ENCODE measurements around the genes NBPF10 and GJA5.

DNA sequence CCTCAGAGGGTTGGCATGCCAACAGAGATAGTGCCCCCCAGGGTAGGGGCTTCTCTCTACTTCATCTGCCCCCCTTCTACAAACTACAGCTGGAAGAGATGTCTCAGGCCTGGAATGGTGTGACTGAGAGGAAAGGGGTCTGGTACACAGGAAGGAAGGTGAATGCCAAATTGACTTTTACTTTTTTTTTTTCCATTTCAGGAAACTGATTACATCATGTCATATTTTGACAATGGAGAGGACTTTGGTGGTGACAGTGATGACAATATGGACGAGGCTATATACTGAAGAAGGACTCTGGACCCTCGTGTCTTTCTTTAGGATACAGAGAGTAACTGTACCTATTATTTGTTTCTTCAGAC, 13.7 kb downstream of the POLR3GL start:
- RAMPAGE, long total RNA = no peak
- RRBS = no CpG with 5 or more reads among the region's 2 CpGs
PRO-cap:
- standard = no peak
- CoPRO, capped RNA only, 2 experiments = no peak in any of the 2 experiments
- CoPRO, capped and uncapped RNA, 2 experiments = no peak in any of the 2 experiments
- CoPRO, uncapped RNA only, 2 experiments = no peak in any of the 2 experiments
CAGE:
- cytosol, long polyA plus RNA = no peak
- long polyA plus RNA = no peak
- nucleolus, long total RNA = no peak
- nucleus, long polyA plus RNA = no peak

- RAMPAGE, long total RNA = no peak
- RRBS = no CpG with 5 or more reads among the region's 5 CpGs
PRO-cap:
- standard = no peak
- CoPRO, capped RNA only, 2 experiments = no peak in any of the 2 experiments
- CoPRO, capped and uncapped RNA, 2 experiments = no peak in any of the 2 experiments
- CoPRO, uncapped RNA only, 2 experiments = no peak in any of the 2 experiments
CAGE:
- cytosol, long polyA plus RNA = no peak
- long polyA plus RNA = no peak
- nucleolus, long total RNA = no peak
- nucleus, long polyA plus RNA = no peak
Observed at GRCh38 chr1:145988538-145989101, 7.8 kb downstream of the TXNIP start.

DNA sequence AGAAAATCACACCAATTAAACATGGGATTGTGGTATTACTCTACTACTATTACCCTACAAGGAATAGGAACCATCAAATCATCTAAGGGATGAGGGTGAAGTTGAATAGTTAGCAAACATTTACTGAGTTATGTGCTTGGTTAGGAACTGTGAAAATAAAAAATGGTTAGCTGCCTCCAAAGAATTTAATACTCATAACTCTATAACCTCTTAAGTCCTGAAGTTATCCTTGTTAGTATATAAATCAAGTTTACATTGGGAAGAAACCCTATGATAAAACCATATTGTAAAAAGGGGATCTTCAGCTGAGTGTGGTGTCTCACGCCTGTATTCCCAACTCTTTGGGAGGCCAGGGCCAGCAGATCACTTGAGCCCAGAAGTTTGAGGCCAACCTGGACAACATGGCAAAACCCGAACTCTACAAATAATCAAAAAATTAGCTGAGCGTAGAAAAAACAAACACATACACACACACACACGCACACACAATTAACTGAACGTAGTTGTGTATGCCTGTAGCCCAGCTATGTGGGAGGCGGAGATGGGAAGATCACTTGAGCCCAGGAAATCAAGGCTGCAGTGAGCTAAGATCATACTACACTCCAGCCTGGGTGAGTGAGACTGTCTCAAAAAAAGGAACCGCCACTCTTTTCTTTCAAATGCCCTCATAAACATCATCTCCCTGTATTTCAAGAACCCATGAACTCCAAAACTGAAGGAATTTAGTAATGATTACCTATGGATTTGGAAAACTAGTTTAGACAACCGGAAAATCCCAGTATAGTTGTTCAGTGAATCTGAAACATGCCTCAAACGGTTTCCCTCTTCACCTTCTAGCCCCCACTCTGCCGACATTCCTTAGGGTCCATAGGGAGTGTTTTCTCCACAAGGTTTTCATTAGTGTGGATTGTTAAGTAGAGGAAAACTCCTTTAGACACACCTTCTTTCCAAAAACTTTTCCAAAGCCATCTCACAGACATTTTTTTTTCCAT, 4.6 kb downstream of the TXNIP start:
- RAMPAGE, long total RNA = no peak
- RRBS = no CpG with 5 or more reads among the region's 10 CpGs
PRO-cap:
- standard = bidirectional peak, plus-strand start at position 593 of the sequence, minus-strand start at position 417 of the sequence
- CoPRO, capped RNA only, 2 experiments = peak in 2 of 2 experiments; most common plus-strand start position 553 of the sequence (in 2); most common minus-strand start position 163 of the sequence (in 2)
- CoPRO, capped and uncapped RNA, 2 experiments = peak in 2 of 2 experiments; most common minus-strand start position 382 of the sequence (in 1)
- CoPRO, uncapped RNA only, 2 experiments = peak in 2 of 2 experiments; most common plus-strand start position 108 of the sequence (in 1); most common minus-strand start position 876 of the sequence (in 2)
CAGE:
- cytosol, long polyA plus RNA = no peak
- long polyA plus RNA = no peak
- nucleolus, long total RNA = no peak
- nucleus, long polyA plus RNA = no peak

DNA sequence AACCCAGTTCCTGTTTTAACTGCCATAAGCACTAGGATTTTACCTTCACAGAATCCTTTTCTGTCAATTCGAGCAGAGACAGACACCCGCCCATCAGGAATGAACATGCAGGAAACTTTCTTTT, 1.6 kb downstream of the TXNIP start:
- RAMPAGE, long total RNA = no peak
- RRBS = no CpG with 5 or more reads among the region's 2 CpGs
PRO-cap:
- standard = no peak
- CoPRO, capped RNA only, 2 experiments = no peak in any of the 2 experiments
- CoPRO, capped and uncapped RNA, 2 experiments = no peak in any of the 2 experiments
- CoPRO, uncapped RNA only, 2 experiments = peak in 1 of 2 experiments; most common plus-strand start position 68 of the sequence (in 1)
CAGE:
- cytosol, long polyA plus RNA = no peak
- long polyA plus RNA = no peak
- nucleolus, long total RNA = no peak
- nucleus, long polyA plus RNA = no peak

DNA sequence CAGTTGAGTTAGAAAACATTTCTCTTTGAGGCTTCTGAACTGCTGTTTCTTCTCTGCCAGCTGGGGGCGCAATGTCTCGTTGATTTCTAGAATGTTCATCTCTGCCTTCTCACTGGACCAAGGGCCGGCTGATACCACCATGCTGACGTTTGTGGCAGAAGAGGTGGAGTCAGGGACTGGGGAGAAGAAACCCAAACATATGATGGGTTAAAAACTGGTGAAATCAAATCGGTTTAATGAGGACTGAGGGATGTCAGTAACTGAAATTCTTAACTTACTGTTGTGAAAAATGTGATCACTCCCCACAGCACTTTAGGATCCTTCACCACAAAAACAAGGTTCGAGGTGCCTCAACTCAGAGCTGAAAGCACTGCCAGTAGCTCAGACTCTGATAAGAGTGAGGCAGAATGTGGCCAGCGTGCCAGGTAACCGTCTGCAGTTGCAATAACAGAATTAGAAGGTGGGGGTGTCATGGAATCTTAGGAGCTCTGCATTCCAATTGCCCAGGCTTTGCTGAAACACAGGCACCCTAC, at the start of gene NBPF10:
TSS of gene NBPF10 (minus strand) at position 176 of the 533 bp plus-strand sequence.
- RAMPAGE, long total RNA = no peak
- RRBS = no CpG with 5 or more reads among the region's 8 CpGs
PRO-cap:
- standard = no peak
- CoPRO, capped RNA only, 2 experiments = no peak in any of the 2 experiments
- CoPRO, capped and uncapped RNA, 2 experiments = no peak in any of the 2 experiments
- CoPRO, uncapped RNA only, 2 experiments = no peak in any of the 2 experiments
CAGE:
- cytosol, long polyA plus RNA = no peak
- long polyA plus RNA = no peak
- nucleolus, long total RNA = no peak
- nucleus, long polyA plus RNA = no peak

DNA sequence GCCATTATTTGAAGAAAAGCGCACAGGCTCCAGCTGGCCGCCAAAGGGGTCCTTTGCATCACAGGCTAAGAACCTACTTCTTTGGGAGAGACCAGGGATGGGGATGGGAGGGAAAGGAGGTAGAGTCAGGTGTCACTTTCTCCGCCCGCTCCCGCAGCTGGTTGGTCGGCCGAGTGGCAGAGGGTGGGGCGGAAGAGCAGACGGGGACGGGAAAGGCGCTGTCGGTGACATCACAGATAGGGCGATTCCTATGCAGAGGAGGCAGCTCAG, 64.8 kb upstream of the PPIAL4H start:
- RAMPAGE, long total RNA = no peak
- RRBS = no CpG with 5 or more reads among the region's 13 CpGs
PRO-cap:
- standard = no peak
- CoPRO, capped RNA only, 2 experiments = peak in 2 of 2 experiments; most common minus-strand start position 175 of the sequence (in 2)
- CoPRO, capped and uncapped RNA, 2 experiments = no peak in any of the 2 experiments
- CoPRO, uncapped RNA only, 2 experiments = no peak in any of the 2 experiments
CAGE:
- cytosol, long polyA plus RNA = no peak
- long polyA plus RNA = no peak
- nucleolus, long total RNA = no peak
- nucleus, long polyA plus RNA = no peak

- RAMPAGE, long total RNA = start-site peak on the minus strand at chr1:146934361-146934430, 56 and 35 reads in 2 replicates
- RRBS = no CpG with 5 or more reads among the region's 9 CpGs
PRO-cap:
- standard = bidirectional peak, plus-strand start at chr1:146934689, minus-strand start at chr1:146934423; unidirectional peak, minus-strand start at chr1:146934974
- CoPRO, capped RNA only, 2 experiments = peak in 2 of 2 experiments; most common plus-strand start chr1:146934584 (in 1); most common minus-strand start chr1:146934423 (in 2)
- CoPRO, capped and uncapped RNA, 2 experiments = peak in 2 of 2 experiments; most common plus-strand start chr1:146934590 (in 1); most common minus-strand start chr1:146934423 (in 2)
- CoPRO, uncapped RNA only, 2 experiments = no peak in any of the 2 experiments
CAGE:
- cytosol, long polyA plus RNA = start-site peak on the minus strand at chr1:146934412-146934426, 25 and 30 reads in 2 replicates
- long polyA plus RNA = no peak
- nucleolus, long total RNA = no peak
- nucleus, long polyA plus RNA = no peak
Observed at GRCh38 chr1:146934344-146935234, 3.5 kb upstream of the NBPF12 start.

GRCh38 chr1:147072379-147073502, 99.5 kb downstream of the PRKAB2 start:
- RAMPAGE, long total RNA = no peak
- RRBS = no CpG with 5 or more reads among the region's 61 CpGs
PRO-cap:
- standard = no peak
- CoPRO, capped RNA only, 2 experiments = no peak in any of the 2 experiments
- CoPRO, capped and uncapped RNA, 2 experiments = no peak in any of the 2 experiments
- CoPRO, uncapped RNA only, 2 experiments = peak in 2 of 2 experiments; most common plus-strand start chr1:147073206 (in 1); most common minus-strand start chr1:147072511 (in 1)
CAGE:
- cytosol, long polyA plus RNA = no peak
- long polyA plus RNA = no peak
- nucleolus, long total RNA = no peak
- nucleus, long polyA plus RNA = no peak

DNA sequence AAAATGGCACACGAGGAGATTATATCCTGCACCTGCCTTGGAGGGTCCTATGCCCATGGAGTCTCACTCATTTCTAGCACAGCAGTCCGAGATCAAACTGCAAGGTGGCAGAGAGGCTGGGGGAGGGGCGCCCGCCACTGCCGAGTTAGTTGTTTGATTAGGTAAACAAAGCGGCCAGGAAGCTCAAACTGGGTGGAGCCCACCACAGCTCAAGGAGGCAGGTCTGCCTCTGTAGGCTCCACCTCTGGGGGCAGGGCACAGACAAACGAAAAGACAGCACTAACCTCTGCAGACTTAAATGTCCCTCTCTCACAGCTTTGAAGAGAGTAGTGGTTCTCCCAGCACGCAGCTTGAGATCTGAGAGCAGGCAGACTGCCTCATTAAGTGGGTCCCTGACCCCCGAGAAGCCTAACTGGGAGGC, 138.6 kb upstream of the BCL9 start:
- RAMPAGE, long total RNA = no peak
- RRBS = no CpG with 5 or more reads among the region's 9 CpGs
PRO-cap:
- standard = no peak
- CoPRO, capped RNA only, 2 experiments = no peak in any of the 2 experiments
- CoPRO, capped and uncapped RNA, 2 experiments = no peak in any of the 2 experiments
- CoPRO, uncapped RNA only, 2 experiments = no peak in any of the 2 experiments
CAGE:
- cytosol, long polyA plus RNA = no peak
- long polyA plus RNA = no peak
- nucleolus, long total RNA = no peak
- nucleus, long polyA plus RNA = no peak

- RAMPAGE, long total RNA = no peak
- RRBS = no CpG with 5 or more reads among the region's 7 CpGs
PRO-cap:
- standard = unidirectional peak, plus-strand start at chr1:147423212
- CoPRO, capped RNA only, 2 experiments = no peak in any of the 2 experiments
- CoPRO, capped and uncapped RNA, 2 experiments = no peak in any of the 2 experiments
- CoPRO, uncapped RNA only, 2 experiments = no peak in any of the 2 experiments
CAGE:
- cytosol, long polyA plus RNA = no peak
- long polyA plus RNA = no peak
- nucleolus, long total RNA = no peak
- nucleus, long polyA plus RNA = no peak
Observed at GRCh38 chr1:147423085-147423303, 118.3 kb upstream of the BCL9 start.

DNA sequence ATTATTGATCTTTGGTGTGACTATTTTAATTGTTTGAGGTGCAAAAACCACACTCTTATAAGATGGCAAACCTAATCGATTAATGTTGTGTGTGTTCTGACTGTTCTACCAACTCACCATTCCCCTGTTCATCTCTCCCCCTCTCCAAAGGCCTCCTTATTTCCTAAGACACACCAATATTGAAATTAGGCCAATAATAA, 68.1 kb upstream of the BCL9 start:
- RAMPAGE, long total RNA = no peak
- RRBS = no CpG with 5 or more reads among the region's 1 CpG
PRO-cap:
- standard = no peak
- CoPRO, capped RNA only, 2 experiments = no peak in any of the 2 experiments
- CoPRO, capped and uncapped RNA, 2 experiments = no peak in any of the 2 experiments
- CoPRO, uncapped RNA only, 2 experiments = no peak in any of the 2 experiments
CAGE:
- cytosol, long polyA plus RNA = no peak
- long polyA plus RNA = no peak
- nucleolus, long total RNA = no peak
- nucleus, long polyA plus RNA = no peak

DNA sequence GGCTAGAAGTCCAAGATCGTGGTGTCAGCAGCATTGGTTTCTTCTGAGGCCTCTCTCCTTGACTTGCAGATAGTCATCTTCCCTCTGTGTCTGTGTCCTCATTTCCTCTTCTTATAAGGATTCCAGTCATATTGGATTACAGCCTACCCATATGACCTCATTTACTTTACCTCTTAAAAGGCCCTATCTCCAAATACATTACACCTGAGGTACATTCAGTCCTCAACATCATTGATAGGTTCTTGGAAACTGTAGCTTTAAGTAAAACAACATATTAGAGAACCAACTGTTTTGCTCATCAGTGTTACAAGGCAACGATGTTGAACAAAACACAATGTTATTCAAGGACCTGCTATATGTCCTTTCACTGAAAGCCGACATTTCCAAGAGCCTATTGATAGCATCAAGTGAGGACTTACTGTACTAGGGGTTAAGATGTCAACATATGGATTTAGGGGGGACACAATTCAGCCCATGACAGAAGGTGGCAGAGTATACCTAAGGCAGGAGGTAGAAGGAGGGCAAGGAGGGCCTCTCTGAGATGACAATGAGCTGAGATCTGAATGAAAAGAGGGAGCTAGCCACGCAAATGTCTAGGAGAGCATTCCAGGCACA, 27.3 kb downstream of the ACP6 start:
- RAMPAGE, long total RNA = no peak
- RRBS = no CpG with 5 or more reads among the region's 4 CpGs
PRO-cap:
- standard = no peak
- CoPRO, capped RNA only, 2 experiments = no peak in any of the 2 experiments
- CoPRO, capped and uncapped RNA, 2 experiments = no peak in any of the 2 experiments
- CoPRO, uncapped RNA only, 2 experiments = no peak in any of the 2 experiments
CAGE:
- cytosol, long polyA plus RNA = no peak
- long polyA plus RNA = no peak
- nucleolus, long total RNA = no peak
- nucleus, long polyA plus RNA = no peak

- RAMPAGE, long total RNA = no peak
- RRBS = no CpG with 5 or more reads among the region's 1 CpG
PRO-cap:
- standard = no peak
- CoPRO, capped RNA only, 2 experiments = no peak in any of the 2 experiments
- CoPRO, capped and uncapped RNA, 2 experiments = no peak in any of the 2 experiments
- CoPRO, uncapped RNA only, 2 experiments = no peak in any of the 2 experiments
CAGE:
- cytosol, long polyA plus RNA = no peak
- long polyA plus RNA = no peak
- nucleolus, long total RNA = no peak
- nucleus, long polyA plus RNA = no peak
Observed at GRCh38 chr1:147655096-147655487, 15.2 kb downstream of the ACP6 start.

DNA sequence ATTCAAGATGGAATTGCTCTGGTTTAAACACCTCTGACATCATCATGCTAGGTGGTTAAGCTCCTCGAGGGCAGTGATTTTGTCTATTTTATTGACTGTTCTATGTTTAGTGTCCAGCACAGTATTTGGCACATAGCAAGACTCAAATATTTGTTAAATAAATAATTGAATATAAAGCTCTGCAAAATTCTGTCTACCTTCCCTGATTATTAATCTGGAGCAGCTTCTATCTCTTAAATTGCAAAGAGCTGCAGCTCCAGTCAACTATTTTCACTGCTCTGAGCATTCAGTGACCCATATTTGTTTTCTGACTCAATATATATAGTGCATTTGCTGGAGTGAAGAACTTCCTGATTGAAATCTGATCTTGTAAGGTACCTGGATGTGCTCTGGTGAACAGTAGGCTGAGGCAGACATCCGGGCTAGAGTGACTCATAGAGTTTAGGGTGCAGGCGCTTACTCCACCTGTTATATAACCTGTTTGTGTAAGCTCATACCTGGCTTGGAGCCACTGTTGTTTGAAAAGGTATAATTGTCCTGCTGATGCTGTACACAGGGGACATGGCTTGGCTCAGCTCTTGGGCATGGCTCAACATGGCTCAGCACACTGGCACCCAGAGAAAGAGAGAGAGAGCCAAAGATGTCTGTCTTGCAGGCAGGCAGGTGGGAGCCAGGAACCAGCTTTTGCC, 43.5 kb downstream of the GJA5 start:
- RAMPAGE, long total RNA = no peak
- RRBS = no CpG with 5 or more reads among the region's 3 CpGs
PRO-cap:
- standard = no peak
- CoPRO, capped RNA only, 2 experiments = no peak in any of the 2 experiments
- CoPRO, capped and uncapped RNA, 2 experiments = no peak in any of the 2 experiments
- CoPRO, uncapped RNA only, 2 experiments = no peak in any of the 2 experiments
CAGE:
- cytosol, long polyA plus RNA = no peak
- long polyA plus RNA = no peak
- nucleolus, long total RNA = no peak
- nucleus, long polyA plus RNA = no peak

- RAMPAGE, long total RNA = no peak
PRO-cap:
- standard = no peak
- CoPRO, capped RNA only, 2 experiments = no peak in any of the 2 experiments
- CoPRO, capped and uncapped RNA, 2 experiments = no peak in any of the 2 experiments
- CoPRO, uncapped RNA only, 2 experiments = no peak in any of the 2 experiments
CAGE:
- cytosol, long polyA plus RNA = no peak
- long polyA plus RNA = no peak
- nucleolus, long total RNA = no peak
- nucleus, long polyA plus RNA = no peak
Observed at GRCh38 chr1:147760511-147760887, at the start of gene GJA5. Gene GJA5, minus strand, starts transcription at chr1:147760602.

GRCh38 chr1:147772456-147773061, 12.2 kb upstream of the GJA5 start:
- RAMPAGE, long total RNA = no peak
- RRBS = no CpG with 5 or more reads among the region's 6 CpGs
PRO-cap:
- standard = no peak
- CoPRO, capped RNA only, 2 experiments = no peak in any of the 2 experiments
- CoPRO, capped and uncapped RNA, 2 experiments = no peak in any of the 2 experiments
- CoPRO, uncapped RNA only, 2 experiments = no peak in any of the 2 experiments
CAGE:
- cytosol, long polyA plus RNA = no peak
- long polyA plus RNA = no peak
- nucleolus, long total RNA = no peak
- nucleus, long polyA plus RNA = no peak

DNA sequence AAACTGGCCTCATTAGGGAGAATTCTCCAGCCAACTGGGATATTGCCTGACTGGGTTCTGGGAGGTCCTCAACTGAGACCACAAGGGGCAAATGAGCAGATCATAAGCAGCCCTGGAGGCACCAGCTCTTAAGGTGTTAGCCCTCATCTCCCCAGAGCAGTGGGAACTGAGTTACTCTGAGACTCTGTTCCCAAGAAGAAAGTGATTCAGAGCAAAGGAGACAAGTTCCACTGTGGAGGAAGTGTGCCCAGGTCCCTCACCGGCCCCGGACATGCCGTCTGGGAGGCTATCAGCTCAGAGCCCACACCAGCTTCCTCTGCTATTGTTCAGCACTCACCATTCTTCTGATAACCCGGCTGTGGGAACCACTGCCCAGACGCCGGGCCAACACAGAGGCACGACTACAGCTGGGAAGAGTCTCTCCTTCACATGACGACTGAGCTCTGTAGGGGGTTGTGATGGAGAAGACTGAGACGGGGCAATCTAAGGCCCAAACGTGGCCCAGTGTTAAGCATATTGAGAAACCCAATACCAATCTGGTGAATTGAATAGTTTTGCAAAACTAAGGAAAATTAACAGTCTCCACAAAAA, 34.1 kb upstream of the GJA5 start:
- RAMPAGE, long total RNA = no peak
- RRBS = 4% methylated on average over 3 of the region's 10 CpGs
PRO-cap:
- standard = no peak
- CoPRO, capped RNA only, 2 experiments = no peak in any of the 2 experiments
- CoPRO, capped and uncapped RNA, 2 experiments = no peak in any of the 2 experiments
- CoPRO, uncapped RNA only, 2 experiments = no peak in any of the 2 experiments
CAGE:
- cytosol, long polyA plus RNA = no peak
- long polyA plus RNA = no peak
- nucleolus, long total RNA = no peak
- nucleus, long polyA plus RNA = no peak

DNA sequence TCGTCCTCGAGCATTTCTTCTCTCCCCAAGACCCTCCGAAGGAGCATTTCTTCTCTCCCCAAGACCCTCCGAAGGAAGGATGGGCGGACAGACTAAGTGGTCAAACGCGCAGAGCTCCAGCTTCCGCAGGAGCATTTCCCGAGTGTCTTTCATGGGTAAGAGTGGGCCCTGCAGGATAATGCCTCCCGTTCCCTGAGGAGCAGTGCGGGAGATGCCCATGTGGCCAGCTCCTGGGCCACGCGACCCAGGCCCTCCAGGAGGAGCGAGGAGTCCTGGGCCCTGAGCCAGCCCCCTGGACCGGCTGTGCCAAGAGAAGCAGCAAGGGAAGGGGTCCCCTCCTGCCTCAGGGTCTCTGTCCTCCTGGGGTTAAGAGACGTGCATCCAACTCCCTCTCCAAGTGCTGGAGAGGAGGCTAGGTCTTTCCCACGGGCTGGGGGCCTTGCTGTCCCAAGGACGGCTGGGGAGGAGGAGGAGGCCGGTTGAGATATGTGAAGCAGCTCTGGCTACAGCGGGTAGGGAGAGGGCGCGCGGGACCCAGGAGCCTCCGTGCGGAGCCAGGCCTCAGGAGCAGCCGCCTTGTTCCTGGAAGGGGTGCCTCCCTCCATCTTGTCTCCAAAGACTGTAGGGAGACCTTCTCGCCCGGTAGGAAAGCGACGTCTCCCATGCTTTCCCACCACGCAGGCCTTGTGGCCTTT, 85.3 kb downstream of the GPR89B start:
- RAMPAGE, long total RNA = no peak
- RRBS = no CpG with 5 or more reads among the region's 31 CpGs
PRO-cap:
- standard = no peak
- CoPRO, capped RNA only, 2 experiments = no peak in any of the 2 experiments
- CoPRO, capped and uncapped RNA, 2 experiments = no peak in any of the 2 experiments
- CoPRO, uncapped RNA only, 2 experiments = no peak in any of the 2 experiments
CAGE:
- cytosol, long polyA plus RNA = no peak
- long polyA plus RNA = no peak
- nucleolus, long total RNA = no peak
- nucleus, long polyA plus RNA = no peak

- RAMPAGE, long total RNA = no peak
- RRBS = no CpG with 5 or more reads among the region's 34 CpGs
PRO-cap:
- standard = no peak
- CoPRO, capped RNA only, 2 experiments = no peak in any of the 2 experiments
- CoPRO, capped and uncapped RNA, 2 experiments = no peak in any of the 2 experiments
- CoPRO, uncapped RNA only, 2 experiments = no peak in any of the 2 experiments
CAGE:
- cytosol, long polyA plus RNA = no peak
- long polyA plus RNA = no peak
- nucleolus, long total RNA = no peak
- nucleus, long polyA plus RNA = no peak
Observed at GRCh38 chr1:148049064-148049628, 102.9 kb downstream of the NBPF11 start.